ENCODE results near the gene SLC13A2.

GRCh38 chr17:21310964-21311523 is 26.5 kb downstream of the MAP2K3 start:
- PRO-cap, result no peak
- RAMPAGE, long total RNA, 4 experiments, result no peak in any of the 4 experiments

GRCh38 chr17:21512976-21513331 is 136.8 kb downstream of the KCNJ12 start:
- PRO-cap, result no peak
- RAMPAGE, long total RNA, 4 experiments, result no peak in any of the 4 experiments

DNA sequence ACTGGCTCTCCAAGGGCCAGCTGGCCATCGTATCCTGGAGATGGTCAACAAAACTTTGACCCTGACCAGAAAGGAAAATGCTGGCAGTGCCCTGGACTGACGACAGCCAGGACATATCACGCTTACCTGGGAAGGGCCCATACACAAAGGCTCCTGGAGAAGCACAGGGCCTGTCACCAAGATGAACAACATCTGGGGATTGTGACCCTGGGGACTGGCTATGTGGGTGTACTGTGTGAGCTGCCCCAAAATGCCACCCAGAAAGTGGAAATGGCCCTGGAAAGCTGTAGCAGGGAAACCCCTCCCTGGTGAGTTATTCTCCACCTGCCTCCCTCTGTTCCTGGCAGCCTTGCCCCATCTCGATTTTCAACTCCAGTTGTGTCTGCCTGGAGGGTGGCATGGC is 117.6 kb upstream of the KCNJ18 start:
- PRO-cap, result no peak
- RAMPAGE, long total RNA, 4 experiments, result no peak in any of the 4 experiments

GRCh38 chr17:27088983-27089377 is 204.9 kb upstream of the WSB1 start:
- PRO-cap, result no peak
- RAMPAGE, long total RNA, 4 experiments, result no peak in any of the 4 experiments

DNA sequence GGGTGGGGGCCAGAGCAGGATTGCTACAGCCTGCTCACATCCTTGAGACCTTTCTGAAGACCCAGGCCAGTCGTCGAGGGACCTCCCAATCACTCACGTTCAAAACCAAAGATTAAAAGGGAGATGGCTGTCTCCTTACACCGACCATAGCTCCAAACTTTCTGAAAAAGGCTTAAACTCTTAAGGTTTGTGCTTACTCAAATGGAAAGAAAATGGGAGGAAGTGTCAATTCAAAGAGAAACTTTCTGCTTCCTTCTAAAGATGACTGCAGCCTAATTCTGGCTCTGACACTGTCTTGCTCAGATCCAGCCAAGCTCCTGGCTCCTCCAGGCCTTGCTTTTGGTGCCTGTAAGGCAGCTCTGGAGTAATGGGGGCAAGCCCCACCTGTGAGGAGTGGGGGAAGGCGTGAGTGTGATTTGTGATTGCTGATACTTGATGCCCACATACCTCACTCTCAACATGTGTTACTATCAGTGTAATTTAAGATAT is 54.9 kb upstream of the WSB1 start:
- PRO-cap, result no peak
- RAMPAGE, long total RNA, 4 experiments, result no peak in any of the 4 experiments

- PRO-cap, result no peak
- RAMPAGE, long total RNA, 4 experiments, result no peak in any of the 4 experiments
Measured at GRCh38 chr17:27281974-27282411, 11.9 kb upstream of the WSB1 start.

DNA sequence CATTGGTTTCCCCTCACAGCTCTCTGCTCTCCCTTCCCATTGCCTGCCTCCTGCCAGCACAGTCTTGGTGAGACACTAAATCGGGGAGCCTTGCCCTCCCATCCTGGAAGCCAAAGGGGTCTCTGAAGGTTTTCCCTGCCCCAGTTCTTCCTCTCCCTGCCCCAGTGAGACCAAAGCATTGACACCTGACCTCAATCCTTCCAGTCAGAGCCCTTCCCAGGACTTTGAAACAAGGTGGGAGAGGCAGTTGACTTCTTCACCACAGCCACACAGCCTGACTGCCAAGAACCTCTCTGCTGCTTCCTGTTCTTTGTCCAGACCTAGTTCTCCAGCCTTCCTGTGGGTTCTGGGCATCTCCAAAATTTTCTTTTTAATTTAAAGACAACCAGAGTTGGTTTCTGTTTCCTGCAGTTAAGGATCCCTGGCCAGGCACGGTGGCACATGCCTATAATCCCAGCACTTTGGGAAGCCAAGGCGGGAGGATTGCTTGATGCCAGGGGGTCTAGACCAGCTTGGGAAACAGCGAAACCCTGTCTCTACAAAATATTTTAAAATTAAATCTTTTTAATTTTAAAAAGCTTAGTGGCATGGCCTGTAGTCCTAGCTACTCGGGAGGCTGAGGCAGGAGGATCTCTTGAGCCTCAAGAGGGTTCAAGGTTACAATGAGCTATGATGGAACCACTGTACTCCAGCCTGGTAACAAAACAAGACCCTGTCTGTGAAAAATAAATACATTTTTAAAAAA is 50.4 kb downstream of the WSB1 start:
- PRO-cap, result no peak
- RAMPAGE, long total RNA, 4 experiments, result no peak in any of the 4 experiments

GRCh38 chr17:27456544-27457134 is 391 bp downstream of the KSR1 start:
- PRO-cap, result no peak
- RAMPAGE, long total RNA, 4 experiments, result no peak in any of the 4 experiments

- PRO-cap, result no peak
- RAMPAGE, long total RNA, 4 experiments, result no peak in any of the 4 experiments
Measured at GRCh38 chr17:27491553-27492460, 35.6 kb downstream of the KSR1 start.

- PRO-cap, result no peak
- RAMPAGE, long total RNA, 4 experiments, result no peak in any of the 4 experiments
Measured at GRCh38 chr17:27551596-27552262, 79.3 kb upstream of the LGALS9 start.

GRCh38 chr17:27552847-27553524 is 78.0 kb upstream of the LGALS9 start:
- PRO-cap, result no peak
- RAMPAGE, long total RNA, 4 experiments, result no peak in any of the 4 experiments

- PRO-cap, result no peak
- RAMPAGE, long total RNA, 4 experiments, result no peak in any of the 4 experiments
Measured at GRCh38 chr17:27560460-27560974, 70.5 kb upstream of the LGALS9 start.

- PRO-cap, result no peak
- RAMPAGE, long total RNA, 4 experiments, result no peak in any of the 4 experiments
Measured at GRCh38 chr17:27573777-27574739, 56.9 kb upstream of the LGALS9 start.

DNA sequence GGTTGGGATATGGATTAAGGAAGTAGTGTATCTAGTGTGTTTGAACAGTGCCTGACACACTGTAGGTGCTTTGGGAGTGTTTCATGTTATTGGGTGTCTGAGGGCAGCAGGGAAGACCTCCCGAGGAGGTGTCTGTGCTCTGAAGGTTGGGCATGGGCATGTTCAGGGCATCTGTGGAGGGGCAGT is 683 bp downstream of the LGALS9 start:
- PRO-cap, result no peak
- RAMPAGE, long total RNA, 4 experiments, result no peak in any of the 4 experiments

DNA sequence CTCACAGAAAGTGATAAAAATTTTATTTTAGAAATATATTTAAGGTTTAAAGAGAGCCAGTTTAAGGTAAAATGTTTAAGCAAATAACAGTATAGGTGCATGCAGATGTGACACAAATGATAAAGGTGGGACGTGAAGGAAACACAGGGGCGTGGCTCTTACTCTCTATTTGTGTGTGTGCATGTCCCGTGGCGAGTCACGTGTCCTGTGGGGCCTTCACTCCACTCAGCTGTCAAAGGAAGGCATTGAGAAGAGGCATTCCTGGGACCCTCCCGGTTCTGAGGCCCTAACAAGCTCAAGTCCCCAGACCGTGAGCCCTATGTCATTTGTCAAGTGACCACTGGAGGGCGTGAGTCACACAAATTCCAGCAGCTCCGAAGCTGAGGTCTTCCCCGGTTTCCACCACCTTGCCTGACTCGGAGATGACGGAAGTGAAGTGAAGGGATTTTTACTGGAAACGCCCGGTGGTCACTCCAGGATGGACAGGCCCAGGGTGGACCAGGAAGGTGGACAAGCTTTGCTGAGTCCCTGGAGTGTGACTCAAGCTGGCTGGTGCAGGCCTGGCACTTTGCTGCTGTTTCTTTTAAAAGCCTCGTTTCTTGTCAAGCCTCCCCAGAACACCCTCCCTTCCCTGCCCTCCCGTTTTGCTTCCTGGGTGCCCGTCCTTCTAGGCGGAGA is 5.1 kb upstream of the NOS2 start:
- PRO-cap, result no peak
- RAMPAGE, long total RNA, 4 experiments, result no peak in any of the 4 experiments

DNA sequence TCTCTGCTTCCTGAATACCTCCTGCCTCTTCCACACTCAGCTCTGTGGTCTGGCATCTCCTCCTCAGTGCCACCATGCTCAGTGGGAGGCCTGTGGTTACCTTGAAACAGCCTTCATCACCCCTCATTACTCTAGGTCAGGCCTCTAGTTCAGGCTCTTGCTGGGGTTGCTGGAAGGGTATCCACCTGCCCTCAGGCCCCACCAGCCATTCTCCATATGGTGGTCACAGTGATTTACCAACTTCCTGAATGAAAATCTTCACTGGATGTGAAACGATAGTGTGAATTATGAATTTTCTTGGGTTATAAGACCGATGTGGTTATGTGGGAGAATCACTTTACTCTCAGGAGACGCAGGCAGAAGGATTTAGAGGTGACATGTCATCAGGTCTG is 5.0 kb downstream of the LYRM9 start:
- PRO-cap, result no peak
- RAMPAGE, long total RNA, 4 experiments, result no peak in any of the 4 experiments

DNA sequence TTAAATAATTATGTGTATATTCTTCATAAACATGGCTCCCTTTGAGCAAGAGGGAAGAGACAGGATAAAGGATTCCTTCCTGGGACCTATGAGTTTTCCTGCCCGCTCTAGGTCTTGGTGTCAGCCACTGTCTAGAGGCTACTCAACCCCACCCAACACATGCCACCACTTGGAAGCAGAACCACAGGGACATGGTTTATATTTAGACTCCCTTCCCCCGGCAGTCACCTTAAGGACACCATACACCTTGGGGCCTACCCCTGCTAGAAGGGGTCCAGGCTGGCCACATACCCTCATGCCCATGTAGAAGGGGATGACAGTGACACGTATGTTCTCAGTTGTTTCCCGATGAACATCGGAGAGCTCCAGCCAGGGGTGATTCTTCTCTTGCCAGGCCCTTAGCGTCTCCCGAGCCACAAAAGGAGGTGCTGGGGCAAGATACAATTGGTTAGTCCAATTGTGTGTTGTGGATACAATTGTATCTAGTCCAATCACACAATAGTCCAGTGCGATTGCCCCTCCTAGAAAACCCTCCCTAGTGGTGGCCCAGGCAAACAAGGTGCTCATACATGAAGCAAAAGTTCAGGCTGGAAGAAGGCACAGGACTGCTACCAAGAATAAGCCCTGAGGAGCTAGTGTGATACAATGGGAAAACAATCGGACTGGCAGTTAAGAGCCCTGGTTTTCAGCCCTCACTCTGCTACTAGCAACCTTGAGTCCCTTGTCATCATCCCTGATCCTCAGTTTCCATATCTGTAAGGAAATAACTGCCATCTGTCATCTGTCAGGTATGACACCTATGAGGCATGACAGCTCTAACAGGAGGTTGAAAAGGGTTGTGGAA is 5.7 kb downstream of the POLDIP2 start:
- PRO-cap, result no peak
- RAMPAGE, long total RNA, 4 experiments, result no peak in any of the 4 experiments

GRCh38 chr17:28367816-28368830 is 2.0 kb downstream of the VTN start:
- PRO-cap, result no peak
- RAMPAGE, long total RNA, 4 experiments, result no peak in any of the 4 experiments

- PRO-cap, result no peak
- RAMPAGE, long total RNA, 4 experiments, result no peak in any of the 4 experiments
Measured at GRCh38 chr17:28472911-28473907, at the start of gene SLC13A2. TSS of gene SLC13A2 (plus strand) at chr17:28473644.

- PRO-cap, result no peak
- RAMPAGE, long total RNA, 4 experiments, result no peak in any of the 4 experiments
Measured at GRCh38 chr17:28575266-28575992, 1.3 kb downstream of the ALDOC start.

Measured in sigmoid colon (tissue), 4 donors.